Body of pancreas (tissue), 2 donors: ENCODE measurements around the gene TNN.

GRCh38 chr1:173473916-173475046, 2.9 kb upstream of the PRDX6 start:
- PRO-cap: no peak
- RAMPAGE, long total RNA, 2 experiments: no peak in any of the 2 experiments

GRCh38 chr1:173488361-173489158, 11.4 kb downstream of the PRDX6 start:
- PRO-cap: no peak
- RAMPAGE, long total RNA, 2 experiments: no peak in any of the 2 experiments

DNA sequence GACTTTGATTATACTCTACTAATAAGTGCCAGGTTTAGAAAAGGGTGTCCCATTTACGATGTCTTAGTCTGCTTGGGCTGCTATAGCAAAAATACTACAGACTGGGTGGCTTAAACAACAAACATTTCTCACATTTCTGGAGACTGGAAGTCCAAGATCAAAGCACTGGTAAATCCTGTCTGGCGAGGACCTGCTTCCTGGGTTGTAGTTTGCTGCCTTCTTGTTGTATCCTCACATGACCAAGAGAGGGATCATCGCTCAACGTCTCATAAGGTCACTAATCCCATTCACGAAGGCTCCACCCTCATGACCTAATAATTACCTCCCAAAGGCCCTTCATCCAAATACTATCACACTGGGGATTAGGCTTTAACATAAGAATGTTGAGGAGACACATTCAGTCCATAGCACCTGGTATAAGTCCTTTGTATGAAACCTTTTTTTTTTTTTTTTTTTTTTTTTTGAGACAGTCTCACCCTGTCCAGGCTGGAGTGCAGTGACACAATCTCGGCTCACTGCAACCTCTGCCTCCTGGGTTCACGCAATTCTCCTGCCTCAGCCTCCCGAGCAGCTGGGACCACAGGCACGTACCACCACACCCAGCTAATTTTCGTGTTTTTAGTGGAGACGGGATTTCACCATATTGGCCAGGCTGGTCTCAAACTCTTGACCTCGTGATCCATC, 12.2 kb downstream of the PRDX6 start:
- PRO-cap: no peak
- RAMPAGE, long total RNA, 2 experiments: no peak in any of the 2 experiments

DNA sequence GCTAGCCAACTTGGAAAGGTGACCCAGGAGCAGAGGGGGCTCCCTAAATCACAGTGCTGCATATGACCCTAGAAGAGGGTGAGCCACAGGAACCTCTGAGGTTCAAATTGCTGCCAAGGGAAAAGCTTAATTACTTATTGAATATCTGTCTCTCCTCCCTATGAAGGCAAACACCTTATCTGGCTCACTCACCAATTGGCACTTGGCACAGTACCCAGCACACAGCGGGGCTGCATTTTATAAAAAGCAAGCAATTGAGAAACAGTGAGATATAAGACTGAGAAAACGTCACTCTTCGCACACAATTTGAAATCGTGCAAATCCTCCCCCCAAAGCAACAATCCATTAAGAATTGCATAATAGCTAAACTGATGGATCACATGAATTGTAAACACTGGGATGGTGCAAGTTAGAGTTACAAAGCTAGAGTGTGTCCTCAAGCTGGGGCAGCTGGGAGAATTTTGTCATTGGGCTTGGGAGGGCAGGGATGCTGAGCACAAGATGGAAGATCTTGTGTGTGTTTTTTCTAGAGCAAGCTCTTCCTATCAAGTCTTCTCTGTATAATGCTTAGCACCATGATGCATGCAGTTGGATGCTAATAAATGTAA, 27.1 kb downstream of the PRDX6 start:
- PRO-cap: no peak
- RAMPAGE, long total RNA, 2 experiments: no peak in any of the 2 experiments

- PRO-cap: no peak
- RAMPAGE, long total RNA, 2 experiments: no peak in any of the 2 experiments
Measured at GRCh38 chr1:173863833-173864101, 4.4 kb upstream of the ZBTB37 start.

GRCh38 chr1:173943210-173943975, 26.3 kb upstream of the SERPINC1 start:
- PRO-cap: no peak
- RAMPAGE, long total RNA, 2 experiments: start-site peak on the minus strand in 1 of 2 experiments, at chr1:173943442-173943821 at its widest, 17 reads per replicate

DNA sequence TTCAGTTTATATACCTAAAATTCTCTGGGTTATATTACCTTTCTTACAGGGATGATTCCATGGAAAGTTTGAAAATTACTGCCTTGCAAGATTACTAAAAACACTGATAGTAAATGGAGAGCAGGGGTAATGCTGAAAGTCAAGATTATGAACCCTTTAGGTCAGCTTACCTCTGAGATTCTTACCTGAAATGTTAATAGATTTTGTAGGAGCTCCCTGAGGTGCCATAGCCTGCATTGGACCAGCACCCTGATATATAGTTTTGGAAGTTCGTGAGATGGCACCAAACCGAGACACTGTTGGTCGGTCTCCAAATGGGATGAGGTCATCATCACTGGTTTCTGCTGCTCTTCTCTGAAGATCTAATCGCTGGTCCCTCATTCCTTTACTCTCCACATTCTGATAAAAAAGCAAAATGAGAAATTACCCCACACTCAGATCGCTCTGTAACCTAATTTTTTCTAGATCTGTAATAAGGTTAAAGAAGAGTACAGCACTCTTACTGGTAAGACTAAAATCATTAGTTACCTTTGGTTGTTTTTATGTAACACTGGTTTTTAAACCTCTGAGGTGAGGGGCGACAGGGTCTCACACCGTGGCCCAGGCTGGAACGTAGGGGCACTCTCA, 30.2 kb upstream of the SERPINC1 start:
- PRO-cap: no peak
- RAMPAGE, long total RNA, 2 experiments: no peak in any of the 2 experiments

- PRO-cap: no peak
- RAMPAGE, long total RNA, 2 experiments: no peak in any of the 2 experiments
Measured at GRCh38 chr1:174265136-174265839, 106.0 kb downstream of the RABGAP1L start.

DNA sequence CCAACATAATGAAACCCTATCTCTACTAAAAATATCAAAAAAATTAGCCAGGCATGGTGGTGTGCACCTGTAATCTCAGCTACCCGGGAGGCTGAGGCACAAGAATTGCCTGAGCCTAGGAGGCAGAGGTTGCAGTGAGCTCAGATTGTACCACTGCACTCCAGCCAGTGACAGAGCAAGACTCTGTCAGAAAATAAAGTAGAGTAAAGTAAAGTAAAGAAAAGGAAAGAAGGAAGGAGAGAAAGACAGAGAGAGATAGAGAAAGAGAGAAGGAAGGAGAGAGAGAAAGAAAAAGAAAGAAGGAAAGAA, 71.9 kb upstream of the GPR52 start:
- PRO-cap: no peak
- RAMPAGE, long total RNA, 2 experiments: no peak in any of the 2 experiments

DNA sequence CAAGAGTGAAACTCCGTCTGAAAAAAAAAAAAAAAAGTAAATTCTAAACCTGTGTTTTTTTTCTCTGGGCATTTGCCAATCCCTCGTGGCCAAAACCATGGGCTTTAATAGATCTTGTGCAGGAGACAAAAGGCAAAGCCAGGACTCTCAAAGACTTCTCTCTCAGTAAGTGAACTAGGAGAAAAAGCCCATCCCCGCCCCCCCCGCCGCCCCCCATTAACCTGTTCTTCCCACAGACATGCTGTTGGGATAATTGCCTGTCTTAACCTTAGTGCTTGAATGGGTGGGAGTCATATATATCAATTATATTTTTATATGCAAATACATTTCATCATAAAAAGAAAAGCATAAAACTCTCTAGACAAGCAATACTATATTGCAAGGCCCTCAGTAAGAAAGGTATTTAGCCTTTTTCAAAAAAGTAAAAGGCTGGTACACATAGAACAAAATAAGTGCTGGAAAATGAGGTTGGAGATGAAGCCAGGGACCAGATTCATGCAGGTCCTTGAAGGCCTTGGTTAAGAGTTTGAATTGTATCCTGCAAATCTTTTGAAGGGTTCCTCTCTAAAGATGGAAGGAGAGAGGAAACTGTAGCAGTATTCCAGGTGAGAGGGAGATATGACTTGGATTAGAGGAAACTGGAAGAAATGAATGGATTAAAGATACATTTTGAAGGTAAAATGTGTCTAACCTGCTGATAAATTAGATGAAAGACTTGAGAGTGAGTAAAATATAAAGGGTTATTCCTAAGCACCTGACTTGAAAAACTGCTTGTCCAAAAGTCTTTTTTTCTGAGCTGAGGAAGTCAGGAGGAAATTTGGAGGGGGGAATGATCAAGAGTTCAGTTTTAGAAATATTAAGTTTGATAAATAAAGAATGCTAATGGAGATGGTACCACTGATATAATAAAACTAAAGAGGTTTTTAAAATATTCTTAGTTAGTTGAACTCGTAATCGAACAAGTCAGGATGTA, 165.1 kb upstream of the CACYBP start:
- PRO-cap: no peak
- RAMPAGE, long total RNA, 2 experiments: no peak in any of the 2 experiments

- PRO-cap: no peak
- RAMPAGE, long total RNA, 2 experiments: no peak in any of the 2 experiments
Measured at GRCh38 chr1:174953530-174953999, 46.2 kb upstream of the CACYBP start.

DNA sequence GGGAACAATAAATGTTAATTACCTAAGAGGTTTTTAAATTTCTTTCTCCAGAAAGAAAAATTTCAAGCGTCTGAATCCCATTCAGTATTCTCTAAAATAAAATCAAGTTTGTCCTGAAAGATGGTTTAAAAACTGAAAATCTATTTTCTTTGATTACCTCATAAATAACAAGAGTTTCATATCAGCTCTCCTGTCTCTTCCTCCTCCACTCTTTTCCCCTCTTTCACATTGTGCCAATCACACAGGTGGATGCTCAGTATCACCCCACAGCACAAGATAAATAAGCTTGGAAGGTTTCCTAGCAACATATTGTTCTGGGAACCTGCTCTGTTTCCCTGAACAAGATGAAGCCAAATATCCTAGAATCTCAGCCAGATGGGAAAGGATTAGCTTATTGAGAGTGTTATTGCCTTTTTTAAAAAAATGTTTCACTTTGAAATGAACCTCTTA, 45.7 kb upstream of the CACYBP start:
- PRO-cap: no peak
- RAMPAGE, long total RNA, 2 experiments: no peak in any of the 2 experiments

DNA sequence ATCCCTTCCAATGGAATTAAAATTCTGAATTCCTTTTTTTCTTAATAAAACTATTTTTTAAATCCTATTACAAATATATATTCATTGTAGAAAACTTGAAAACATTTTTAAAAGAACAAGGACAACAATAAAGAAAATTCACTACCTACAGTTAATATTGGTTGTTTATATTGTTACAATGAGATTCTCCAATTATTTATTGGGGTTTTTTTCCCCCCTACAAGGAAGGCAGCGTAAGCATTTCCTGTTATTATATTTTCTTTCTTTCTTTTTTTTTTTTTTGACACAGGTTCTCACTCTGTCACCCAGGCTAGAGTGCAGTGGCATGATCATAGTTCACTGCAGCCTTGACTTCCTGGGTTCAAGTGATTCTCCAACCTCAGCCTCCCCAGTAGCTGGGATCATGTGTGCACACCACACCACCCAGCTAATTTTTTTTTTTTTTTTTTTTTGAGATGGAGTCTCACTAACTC, 32.8 kb upstream of the CACYBP start:
- PRO-cap: no peak
- RAMPAGE, long total RNA, 2 experiments: no peak in any of the 2 experiments

DNA sequence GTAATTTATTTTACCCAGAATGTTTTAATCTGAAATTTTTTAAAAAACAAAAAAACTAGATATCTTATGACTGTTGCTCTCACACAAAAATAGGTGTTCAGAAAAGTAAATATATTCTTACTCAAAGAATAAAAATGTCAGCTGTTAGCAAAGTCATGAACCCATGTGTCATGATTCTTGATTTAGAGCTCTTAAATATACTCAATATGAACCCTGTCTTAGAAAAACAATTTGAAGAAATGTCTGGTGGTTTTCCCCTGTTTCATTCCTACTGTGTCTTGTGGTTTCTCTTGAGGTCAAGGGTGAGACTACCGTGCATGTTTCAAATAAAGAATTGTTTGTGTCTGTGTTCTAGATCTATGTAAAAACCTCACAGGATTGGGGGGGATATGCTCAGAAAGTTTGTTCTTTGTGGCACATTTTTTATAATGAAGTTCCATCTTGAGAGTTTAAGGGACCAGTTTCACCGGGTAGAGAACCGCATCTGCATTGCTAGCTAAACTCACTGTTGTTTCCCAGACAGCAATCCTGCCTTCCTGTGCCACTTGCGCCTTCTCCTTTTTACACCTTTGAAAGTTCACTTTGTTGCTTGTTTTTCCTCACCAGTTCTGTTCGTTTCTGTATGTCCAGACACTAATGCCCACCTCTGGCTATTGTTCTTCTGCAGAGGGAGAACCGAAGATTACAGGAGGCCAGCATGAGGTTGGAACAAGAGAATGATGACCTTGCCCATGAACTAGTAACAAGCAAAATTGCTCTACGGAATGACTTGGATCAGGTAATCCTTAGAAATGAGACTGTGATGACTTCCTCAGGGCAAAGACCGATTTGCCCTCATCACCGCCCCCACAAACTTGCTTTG, 30.9 kb upstream of the CACYBP start:
- PRO-cap: no peak
- RAMPAGE, long total RNA, 2 experiments: no peak in any of the 2 experiments

GRCh38 chr1:174998143-174999115, 1.3 kb upstream of the CACYBP start:
- PRO-cap: no peak
- RAMPAGE, long total RNA, 2 experiments: no peak in any of the 2 experiments

- PRO-cap: no peak
- RAMPAGE, long total RNA, 2 experiments: no peak in any of the 2 experiments
Measured at GRCh38 chr1:175011189-175011873, 11.6 kb downstream of the CACYBP start.

DNA sequence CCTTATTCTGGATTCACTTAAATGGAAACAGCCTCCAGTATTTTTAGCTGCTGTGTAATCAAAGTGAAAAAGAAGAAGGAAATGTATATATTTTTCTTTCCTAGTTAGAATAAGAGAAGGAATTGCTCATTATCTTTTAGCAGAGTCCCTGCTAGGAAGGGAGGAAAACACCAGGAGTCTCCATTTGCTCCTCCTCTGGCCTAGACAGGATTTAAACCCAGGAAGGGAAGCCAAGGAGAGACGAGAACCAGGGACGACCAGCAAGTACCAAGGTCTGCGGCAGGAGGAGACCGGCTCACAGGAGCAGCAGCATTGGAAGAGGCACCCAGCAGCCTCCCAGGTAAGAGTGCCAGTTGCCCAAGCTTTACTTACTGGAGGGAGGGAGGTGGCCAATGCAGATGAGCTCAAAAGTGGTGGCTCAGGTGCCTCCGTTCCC, at the start of gene TNN:
TNN (plus strand) TSS at position 238 of the 436 bp plus-strand sequence.
- PRO-cap: no peak
- RAMPAGE, long total RNA, 2 experiments: no peak in any of the 2 experiments

DNA sequence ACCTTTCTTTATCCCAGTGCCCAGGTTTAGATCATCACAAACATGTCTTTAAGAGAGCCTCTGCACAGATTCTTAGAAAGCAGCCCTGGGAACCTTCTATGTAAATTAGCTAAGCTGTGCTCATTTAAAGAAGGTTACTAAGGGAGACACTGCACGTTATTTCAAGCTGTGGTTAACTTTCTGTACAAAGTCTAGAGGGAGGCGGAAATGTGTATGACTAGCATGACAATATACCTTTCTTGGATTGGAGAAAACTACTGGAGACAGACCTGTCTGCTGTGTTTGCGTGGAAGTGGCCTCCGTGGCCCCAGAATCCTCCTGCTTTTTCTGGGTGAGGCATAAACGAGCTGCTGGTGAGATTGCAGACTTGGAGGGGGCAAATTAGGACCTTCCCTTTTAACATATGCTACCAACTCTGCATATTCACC, 50.6 kb downstream of the KIAA0040 start:
- PRO-cap: no peak
- RAMPAGE, long total RNA, 2 experiments: no peak in any of the 2 experiments

DNA sequence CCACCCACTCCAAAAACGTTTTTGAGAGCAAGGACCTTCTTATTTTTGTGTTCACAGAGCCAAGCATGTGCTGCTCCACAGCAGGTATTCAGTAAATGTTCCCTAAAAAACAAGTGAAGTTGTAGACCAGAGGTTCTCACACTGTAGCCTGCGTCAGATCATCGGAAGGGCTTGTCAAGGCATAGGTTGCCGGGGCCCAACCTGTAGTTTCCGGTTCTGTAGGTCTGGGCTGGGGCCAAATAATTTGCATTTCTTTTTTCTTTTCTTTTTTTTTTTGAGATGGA, 50.3 kb downstream of the KIAA0040 start:
- PRO-cap: no peak
- RAMPAGE, long total RNA, 2 experiments: no peak in any of the 2 experiments

DNA sequence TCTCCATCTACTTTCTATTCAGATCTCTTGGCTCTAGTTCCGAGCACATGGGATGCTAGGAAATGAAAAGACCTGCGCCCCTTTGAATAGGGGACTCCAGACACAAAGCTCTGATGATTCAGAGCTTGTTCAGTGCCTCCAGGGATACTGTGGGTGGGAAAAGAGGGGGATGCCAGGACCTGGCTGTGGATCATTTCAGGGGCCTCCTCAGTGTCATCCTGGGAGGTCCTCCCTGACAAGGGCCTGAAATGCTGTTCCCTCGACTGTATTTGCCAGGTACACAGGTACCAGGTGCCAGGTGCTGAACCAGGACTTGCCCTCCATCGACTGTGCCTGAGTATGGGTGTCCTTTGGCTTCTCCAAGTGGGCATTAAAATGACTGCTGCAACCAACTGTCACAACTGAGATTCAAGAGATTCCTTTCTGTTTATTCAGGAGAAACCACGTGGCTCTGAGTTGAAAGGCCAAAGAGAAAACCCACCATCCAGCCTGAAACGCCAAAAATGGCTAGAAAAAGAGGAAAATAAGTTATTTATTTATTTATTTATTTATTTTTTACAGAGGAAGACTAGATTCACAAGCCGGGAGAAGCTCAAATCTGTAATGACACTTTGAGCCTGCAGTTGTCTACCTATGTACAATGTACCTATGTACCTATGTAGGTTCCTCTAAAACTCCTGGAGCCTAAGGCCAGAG, 1.2 kb upstream of the KIAA0040 start:
- PRO-cap: no peak
- RAMPAGE, long total RNA, 2 experiments: no peak in any of the 2 experiments